HL-60 (cell line): Measurements from ENCODE around the genes SLC25A21, SSTR1, CLEC14A and LRFN5.

DNA sequence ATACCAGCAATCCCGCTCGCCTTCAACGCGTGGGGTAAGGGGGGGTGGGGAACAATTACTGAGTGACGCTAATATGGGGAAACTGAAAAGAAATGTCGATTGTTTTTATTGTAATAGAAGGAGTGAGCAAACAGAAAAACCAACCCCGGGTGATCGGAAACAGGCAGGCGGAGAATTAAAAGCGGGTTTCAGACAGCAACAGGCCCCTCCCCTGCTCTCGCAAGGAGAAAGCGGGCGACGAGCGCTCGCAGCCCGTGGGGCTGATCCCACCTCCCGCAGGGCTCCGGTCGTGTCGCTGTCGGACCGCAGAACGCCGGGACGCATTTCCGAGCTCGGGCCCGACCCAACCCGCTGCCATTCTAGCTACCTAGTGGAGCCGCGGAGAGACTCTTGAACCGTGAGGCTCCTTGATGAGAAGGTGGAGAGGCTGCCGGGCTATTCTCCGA, 4.3 kb upstream of the PAX9 start:
- RRBS, result 8% methylated on average over 6 of the region's 35 CpGs

DNA sequence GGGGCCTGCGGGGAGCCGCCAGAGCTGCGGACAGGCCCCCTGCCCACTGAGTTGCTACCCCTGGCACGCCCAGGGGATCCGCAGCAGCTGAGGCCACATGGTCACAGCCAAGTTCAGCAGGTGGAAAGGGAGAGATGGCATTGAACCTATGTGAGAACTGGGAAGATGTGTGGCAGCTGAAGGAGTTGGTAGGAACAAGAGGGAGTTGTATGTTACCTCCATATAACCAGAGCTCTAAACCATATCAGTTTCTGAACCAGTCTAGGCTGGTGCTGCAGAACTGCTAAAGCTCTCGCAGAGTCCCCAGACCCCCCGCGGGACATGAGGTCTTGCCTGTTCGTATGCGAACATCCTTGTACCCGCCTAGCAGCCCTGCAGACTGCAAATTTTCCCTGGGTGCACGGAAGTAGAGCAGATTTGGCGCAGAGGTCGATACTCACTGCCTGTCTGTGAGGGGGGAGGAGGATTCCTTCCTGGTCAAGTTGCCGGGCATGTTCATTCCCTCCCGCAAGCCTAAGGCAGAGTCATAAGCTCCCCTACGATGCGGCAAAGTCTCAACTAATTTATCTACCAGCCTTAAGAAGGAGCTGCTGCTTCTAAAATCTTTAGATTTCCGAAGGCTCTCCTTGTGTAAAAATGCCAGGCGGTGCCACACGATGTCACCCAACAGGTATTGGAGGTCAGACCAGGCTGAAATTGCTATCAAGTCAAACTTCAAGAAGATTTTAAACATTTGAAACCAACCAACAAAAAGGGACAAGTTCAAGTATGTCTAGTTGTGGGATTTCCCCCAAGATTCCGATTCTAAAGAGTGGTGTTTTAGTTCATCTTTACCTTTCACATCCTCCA, 1.8 kb upstream of the PAX9 start:
- RRBS, result no CpG with 5 or more reads among the region's 22 CpGs

DNA sequence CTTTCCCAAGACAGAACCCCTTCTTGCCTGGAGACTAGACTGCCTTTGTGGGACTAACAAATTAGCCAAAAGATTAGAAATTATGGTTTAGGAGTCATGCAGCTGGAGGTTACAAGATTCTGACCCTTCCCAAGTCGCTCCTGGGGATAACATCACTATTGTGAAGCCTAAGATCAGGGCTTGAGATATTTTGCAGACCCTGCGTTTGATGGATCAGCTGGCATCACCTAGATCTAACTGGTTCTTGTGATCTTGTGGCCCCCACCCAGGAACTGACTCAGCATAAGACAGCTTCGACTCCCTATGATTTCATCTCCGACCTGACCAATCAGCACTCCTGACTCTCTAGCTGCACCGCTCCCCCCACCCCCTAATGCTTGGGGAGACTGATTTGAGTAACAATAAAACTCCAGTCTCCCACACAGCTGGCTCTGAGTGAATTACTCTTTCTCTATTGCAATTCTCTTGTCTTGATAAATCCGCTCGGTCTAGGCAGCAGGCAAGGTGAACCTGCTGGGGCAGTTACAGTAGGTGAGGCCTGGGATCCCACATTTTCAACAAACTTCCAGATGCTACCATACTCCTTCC, 4.8 kb downstream of the SLC25A21 start:
- RRBS, result no CpG with 5 or more reads among the region's 7 CpGs

- RRBS, result 58% methylated on average over 28 of the region's 73 CpGs
Observed at GRCh38 chr14:37171591-37172907, at the start of gene SLC25A21. Gene SLC25A21, minus strand, starts transcription at chr14:37172606.

- RRBS, result no CpG with 5 or more reads among the region's 18 CpGs
Observed at GRCh38 chr14:37198223-37198739, 544 bp downstream of the MIPOL1 start.

DNA sequence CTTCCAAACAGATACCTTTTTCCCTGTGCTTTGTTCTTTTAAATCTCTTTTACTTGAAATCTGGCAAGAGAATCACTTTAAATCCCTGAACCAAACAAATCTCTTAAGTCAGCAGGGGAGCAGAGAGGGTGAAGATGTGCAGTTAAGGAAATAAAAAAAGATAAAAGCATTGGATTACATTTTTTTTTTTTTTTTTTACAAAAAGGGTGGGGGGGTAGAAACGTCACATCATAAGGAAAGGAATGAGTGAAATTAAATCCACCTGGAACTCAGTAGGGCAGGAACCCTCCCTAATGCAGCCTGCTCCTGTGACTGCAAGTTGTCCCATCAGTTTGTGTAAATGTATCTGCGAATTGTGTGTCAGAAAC, 1.4 kb downstream of the TTC6 start:
- RRBS, result no CpG with 5 or more reads among the region's 2 CpGs

GRCh38 chr14:37598162-37599100, 3.0 kb downstream of the TTC6 start:
- RRBS, result 68% methylated on average over 19 of the region's 62 CpGs

- RRBS, result no CpG with 5 or more reads among the region's 10 CpGs
Observed at GRCh38 chr14:38190726-38191193, 16.9 kb upstream of the SSTR1 start.

- RRBS, result no CpG with 5 or more reads among the region's 34 CpGs
Observed at GRCh38 chr14:38207683-38208395, at the start of gene SSTR1. Gene SSTR1, plus strand, starts transcription at chr14:38207904.

DNA sequence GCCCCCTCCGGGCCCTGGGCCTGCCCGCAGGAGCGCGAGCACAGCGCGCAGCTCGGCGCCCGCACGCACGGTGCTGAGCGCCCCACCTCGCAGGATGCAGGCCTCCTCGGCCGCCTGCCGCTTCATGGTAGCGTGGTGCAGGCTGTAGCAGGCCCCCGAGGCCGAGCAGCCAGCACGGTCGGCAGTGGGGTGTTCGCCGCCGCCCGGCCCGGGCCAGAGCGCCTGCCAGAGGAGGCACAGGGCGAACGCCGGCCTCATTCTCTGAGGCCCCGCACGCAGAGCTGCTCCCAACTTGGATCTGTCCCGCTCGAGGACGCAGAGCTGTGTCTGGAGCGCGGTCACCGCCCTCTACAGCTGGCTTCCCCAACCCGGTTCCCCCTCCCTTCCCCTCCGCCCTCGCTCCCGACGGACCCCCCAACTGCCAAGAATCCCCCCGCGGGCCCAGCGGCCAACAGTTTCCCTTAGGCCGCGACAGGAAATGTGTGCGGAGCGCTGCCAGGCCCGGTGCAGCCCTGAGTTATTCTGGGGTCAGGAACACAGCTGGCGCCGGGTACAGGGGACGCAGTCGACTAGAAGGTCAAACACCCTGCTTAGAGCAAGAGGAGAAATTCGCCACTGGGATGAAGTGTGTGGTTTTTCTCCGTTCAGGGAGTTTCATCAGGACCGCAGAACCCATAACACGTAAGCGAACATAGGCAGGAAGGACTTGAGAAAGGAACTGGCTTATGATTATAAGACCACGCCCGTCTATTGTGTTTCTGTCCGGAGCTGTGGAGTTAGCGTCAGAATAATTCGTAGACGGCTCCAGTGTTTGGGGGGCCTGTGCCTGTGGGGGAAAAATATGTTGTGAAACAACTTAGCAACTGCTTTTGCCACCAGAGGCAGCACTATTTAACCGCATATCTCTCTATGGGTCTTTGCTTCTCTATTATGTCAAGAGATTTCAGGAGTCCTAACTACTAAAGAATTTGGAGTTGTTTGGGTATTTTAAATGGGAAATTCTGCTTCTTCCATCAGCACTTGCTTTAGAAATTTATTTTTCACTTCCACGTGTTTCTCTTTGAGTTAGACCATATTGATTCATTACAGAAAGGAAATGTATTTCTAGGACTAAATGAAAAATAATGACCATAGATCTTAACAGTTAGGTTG, at the start of gene CLEC14A:
Gene CLEC14A (minus strand): TSS at position 329 of the 1,152 bp plus-strand sequence.
- RRBS, result 12% methylated on average over 10 of the region's 68 CpGs

DNA sequence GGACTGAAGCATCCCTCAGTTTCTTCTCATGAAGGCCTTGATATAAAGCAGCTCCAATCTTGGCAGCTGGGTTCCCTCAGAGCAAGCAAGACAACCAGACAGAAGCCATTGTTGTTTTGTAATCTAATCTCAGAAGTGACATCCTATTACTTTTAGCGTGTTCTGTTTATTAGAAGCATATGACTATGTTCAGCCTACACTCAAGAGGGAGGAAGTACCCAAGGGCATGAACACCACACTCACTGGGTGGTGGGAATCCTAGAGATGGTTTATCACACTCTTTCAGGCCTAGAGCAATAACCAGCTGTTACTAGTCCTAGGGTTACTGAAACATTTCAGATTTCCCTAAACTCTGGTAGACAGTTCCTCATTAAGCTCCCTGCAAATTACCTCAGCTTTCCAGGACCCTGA, 222.2 kb downstream of the SEC23A start:
- RRBS, result no CpG with 5 or more reads among the region's 1 CpG

DNA sequence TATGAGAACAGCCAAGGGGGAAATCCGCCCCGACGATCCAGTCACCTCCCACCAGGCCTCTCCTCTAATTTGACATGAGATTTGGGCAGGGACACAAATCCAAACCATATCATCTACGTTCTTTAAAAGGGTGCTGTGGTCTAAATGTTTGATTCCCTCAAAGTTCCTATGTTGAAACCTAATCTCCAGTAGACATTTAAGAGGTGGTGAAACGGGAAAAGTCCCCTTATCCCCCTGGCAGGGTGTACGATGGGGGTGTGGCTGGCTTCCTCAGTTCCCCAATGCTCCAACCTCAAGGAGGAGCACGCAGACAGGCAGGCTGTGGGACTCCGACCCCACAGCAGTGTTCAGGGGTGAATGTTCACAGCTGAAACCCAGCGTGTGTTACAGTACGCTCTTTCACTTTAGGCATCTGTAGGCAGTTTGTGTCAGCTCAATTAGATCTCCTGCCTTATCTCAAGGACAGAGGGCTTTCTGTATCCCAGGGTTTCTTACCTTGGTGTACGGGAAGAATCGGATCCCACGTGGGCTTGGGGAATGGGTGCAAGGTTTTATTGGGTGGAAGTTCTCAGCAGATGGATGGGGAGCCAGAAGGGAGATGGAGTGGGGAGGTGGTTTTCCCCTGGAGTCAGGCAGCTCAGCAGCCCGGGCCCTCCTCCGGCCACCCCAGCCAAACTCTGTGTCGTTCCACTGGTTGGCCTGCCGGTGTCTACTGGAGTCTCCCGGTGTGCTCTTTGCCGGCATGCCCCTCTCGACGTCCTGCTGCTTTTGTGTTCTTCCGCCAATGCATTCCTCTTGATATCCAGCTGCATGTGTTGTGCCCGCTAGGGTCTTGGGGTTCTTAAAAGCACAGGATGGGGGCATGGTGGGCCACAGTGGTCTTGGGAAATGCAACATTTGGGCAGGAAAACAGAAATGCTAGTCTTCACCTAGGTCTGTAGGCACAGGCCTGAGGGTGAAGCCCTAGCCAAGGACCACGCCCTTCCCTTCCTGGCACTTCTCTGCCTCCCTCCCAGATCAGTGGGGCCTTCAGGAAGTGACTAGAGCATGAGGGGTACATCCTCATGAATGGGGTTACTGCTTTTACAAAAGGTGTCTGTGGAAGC, 73.0 kb downstream of the SEC23A start:
- RRBS, result 99% methylated on average over 2 of the region's 24 CpGs

- RRBS, result 4% methylated on average over 6 of the region's 19 CpGs
Observed at GRCh38 chr14:39102331-39102932, 603 bp downstream of the SEC23A start.

DNA sequence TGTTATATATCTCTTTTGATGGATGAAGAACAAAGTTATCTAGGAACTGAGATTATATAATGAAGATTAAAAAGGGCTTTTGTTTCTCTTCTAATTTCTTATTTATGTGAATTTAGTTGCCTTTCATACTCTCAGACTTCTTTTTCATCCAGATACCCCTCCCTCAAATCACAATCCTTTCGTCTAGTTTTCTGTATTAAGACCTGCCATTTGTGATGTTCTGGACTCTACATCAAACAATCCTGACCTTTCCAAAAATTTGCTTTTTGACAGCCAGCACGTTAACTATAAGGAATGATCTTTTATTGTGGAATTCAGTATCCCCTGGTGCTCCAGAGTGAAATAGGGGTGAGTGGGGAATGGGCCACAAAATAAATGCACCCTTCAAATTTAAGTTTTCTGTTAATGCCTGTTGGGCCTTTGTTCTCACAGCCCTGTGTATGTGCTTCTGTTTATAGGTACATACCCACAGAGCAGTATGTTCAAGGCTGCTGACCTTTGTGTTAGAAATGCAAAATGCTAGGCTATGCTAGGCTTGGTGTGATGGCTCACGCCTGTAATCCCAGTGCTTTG, 11.8 kb downstream of the PNN start:
- RRBS, result no CpG with 5 or more reads among the region's 3 CpGs

GRCh38 chr14:39430834-39431138, 1.4 kb downstream of the FBXO33 start:
- RRBS, result no CpG with 5 or more reads among the region's 8 CpGs

DNA sequence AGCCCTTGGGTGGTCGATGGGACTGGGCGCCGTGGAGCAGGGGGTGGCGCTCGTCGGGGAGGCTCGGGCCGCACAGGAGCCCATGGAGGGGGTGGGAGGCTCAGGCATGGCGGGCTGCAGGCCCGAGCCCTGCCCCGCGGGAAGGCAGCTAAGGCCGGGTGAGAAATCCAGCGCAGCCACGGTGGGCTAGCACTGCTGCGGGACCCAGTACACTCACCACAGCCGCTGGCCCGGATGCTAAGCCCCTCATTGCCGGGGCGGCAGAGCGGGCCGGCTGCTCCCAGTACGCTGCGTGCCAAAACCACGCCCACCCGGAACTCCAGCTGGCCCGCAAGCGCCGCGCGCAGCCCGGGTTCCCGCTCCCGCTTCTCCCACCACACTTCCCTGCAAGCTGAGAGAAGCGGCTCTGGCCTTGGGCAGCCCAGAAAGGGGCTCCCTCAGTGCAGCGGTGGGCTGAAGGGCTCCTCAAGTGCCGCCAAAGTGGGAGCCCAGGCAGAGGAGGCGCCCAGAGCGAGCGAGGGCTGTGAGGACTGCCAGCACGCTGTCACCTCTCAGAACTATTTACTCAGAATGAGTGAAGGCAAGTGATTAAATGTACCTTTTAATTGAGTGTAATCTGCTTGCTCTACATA, 976.9 kb upstream of the LRFN5 start:
- RRBS, result 82% methylated on average over 4 of the region's 41 CpGs

GRCh38 chr14:41606670-41607705, at the start of gene LRFN5:
Gene LRFN5, plus strand, starts transcription at chr14:41606876.
- RRBS, result 3% methylated on average over 7 of the region's 87 CpGs

DNA sequence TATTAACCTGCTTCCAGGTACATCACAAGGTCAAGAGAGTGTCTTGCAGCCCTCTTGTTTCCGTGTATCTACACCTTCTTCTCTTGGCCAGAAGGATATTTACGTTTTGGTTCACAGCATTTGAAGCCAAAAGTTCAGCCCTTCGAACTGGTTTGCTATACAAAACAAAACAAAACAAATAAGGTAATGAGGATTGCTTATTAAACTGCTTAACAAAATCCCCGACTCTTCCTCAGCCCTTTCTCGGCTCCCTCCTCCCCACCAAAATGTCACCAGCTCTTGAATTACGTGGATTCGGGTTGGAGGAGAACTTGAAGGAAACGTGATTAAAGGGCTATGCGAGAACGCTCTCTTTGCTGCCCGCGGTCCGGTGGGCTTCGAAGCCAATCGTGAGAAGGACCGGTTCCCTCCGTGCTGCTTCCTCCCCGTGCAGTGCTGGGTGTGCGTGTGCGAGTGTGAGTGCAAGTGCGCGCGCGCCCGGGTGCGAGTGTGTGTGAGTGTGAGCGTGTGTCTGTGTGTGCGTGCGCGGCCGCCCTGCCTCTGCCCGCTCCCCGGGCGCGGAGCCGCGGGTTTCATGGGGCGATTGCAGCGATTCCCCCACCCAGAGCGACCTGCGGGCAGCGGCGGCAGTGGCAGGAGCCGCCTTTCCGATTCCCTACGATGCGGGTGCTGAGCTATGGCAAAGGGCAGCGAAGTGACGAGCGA, 1.2 kb downstream of the LRFN5 start:
- RRBS, result 35% methylated on average over 18 of the region's 50 CpGs

- RRBS, result no CpG with 5 or more reads among the region's 20 CpGs
Observed at GRCh38 chr14:43370424-43371111, 1136.5 kb downstream of the FSCB start.

DNA sequence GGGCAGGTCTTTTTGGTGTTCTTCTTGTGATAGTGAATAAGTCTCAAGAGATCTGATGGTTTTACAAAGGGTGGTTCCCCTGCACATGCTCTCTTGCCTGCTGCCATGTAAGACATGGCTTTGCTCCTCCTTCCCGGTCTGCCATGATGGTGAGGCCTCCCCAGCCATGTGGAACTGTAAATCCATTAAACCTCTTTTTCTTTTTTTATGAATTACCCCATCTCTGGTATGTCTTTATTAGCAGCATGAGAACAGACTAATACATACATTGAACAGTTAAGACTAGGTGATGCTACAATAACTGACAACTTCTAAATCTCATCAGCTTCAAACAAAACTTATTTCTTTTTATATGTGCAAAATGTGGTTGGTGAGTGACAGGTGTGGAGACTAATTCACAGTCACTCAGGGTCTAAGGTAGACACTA, 314.1 kb downstream of the FSCB start:
- RRBS, result no CpG with 5 or more reads among the region's 1 CpG